ENCODE measurements around a stretch of chr2.

DNA sequence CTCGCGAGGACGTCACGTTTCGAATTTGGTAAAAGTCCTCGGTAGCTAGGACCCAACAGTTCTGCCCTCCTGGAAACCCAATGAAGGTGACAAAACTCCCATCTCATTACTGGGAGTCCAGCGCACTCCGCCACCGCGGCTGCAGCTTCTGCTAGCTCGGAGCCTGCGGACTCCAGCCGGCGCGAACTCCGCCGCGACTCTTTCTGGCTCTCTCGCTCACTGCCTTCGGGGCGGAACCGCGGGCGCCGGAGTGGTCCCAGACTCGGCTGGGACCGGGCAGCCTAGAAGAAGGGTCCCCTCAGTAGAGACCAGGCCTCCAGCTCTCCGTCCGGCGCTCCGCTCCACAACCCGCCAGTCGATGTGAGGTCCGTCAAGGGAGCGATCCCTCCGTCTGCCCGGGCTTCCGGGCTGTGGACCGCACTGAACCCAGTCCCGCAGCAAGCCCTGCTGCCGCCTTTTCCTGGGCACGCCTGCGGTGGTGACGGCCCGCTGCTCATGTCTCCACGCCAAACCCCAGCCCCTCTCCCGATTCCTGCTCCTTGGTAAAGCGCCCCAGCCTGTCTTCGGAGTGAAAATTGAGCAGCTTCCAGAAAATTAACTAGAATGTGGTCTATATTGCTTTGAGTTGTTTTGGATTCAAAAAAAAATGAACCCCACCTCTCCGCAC lies 3.1 kb upstream of the OSR1 start:
- RRBS, 2 experiments, result 46 to 52% methylated on average over 24 of the region's 50 CpGs
CAGE:
- cytosol, long polyA minus RNA, result no peak
- cytosol, long polyA plus RNA, result no peak
- long polyA plus RNA, result no peak
- nucleus, long polyA minus RNA, result no peak
- nucleus, long polyA plus RNA, result no peak

GRCh38 chr2:19504425-19504882 lies 146.0 kb upstream of the OSR1 start:
- RRBS, 2 experiments, result no CpG with 5 or more reads among the region's 3 CpGs
CAGE:
- cytosol, long polyA minus RNA, result no peak
- cytosol, long polyA plus RNA, result no peak
- long polyA plus RNA, result no peak
- nucleus, long polyA minus RNA, result no peak
- nucleus, long polyA plus RNA, result no peak

DNA sequence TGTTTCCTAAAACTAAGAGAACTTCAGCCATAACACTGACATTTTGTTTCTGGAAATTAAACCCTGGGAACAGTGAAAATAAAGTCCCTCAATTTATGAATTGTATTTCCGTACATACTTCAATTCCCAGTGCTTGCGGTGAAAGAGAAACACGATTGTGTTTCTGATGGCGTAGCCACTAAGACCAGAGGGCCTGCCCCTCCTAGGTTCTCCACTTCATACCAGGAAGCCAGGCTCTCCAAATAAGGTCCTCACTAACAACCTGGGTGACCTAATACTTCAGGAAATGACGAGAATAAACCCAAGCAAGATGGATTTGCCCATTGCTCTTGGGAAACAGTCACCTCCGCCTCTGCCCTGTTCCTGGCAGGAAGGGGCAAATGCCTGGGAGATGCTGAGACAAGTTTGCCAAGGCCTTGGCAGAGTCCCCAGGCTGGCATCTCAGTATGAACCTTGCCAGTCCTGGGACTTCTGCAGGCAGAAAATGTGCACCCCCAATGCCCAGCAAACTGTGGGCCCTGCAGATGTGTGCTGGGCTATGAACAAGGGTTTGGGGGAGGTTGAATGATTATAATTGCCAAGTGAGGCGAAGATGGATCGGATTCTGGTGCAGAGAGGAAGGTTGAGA lies 41.7 kb downstream of the TTC32 start:
- RRBS, 2 experiments, result no CpG with 5 or more reads among the region's 8 CpGs
CAGE:
- cytosol, long polyA minus RNA, result no peak
- cytosol, long polyA plus RNA, result no peak
- long polyA plus RNA, result no peak
- nucleus, long polyA minus RNA, result no peak
- nucleus, long polyA plus RNA, result no peak

- RRBS, 2 experiments, result no CpG with 5 or more reads among the region's 6 CpGs
CAGE:
- cytosol, long polyA minus RNA, result no peak
- cytosol, long polyA plus RNA, result no peak
- long polyA plus RNA, result no peak
- nucleus, long polyA minus RNA, result no peak
- nucleus, long polyA plus RNA, result no peak
These were observed 1.4 kb downstream of the TTC32 start for GRCh38 chr2:19900406-19900791.

DNA sequence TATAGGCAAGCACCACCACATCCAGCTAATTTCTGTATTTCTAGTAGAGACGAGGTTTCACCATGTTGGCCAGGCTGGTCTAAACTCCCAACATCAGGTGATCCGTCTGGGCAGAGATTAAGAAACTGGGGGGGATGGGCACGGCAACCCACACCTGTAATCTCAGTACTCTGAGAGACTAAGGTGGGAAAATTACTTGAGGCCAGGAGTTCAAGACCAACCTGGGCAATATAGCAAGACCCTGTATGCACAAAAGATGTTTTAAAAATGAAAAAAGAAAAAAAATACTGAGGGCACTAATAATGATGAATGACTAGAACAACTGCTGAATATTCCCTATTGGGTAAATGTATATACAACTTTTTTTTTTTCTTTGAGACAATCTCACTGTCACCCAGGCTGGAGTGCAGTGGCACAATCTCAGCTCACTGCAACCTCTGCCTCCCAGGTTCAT lies 12.8 kb downstream of the LAPTM4A start:
- RRBS, 2 experiments, result no CpG with 5 or more reads among the region's 3 CpGs
CAGE:
- cytosol, long polyA minus RNA, result no peak
- cytosol, long polyA plus RNA, result no peak
- long polyA plus RNA, result no peak
- nucleus, long polyA minus RNA, result no peak
- nucleus, long polyA plus RNA, result no peak

GRCh38 chr2:20052446-20053313 lies 1.3 kb upstream of the LAPTM4A start:
- RRBS, 2 experiments, result no CpG with 5 or more reads among the region's 12 CpGs
CAGE:
- cytosol, long polyA minus RNA, result no peak
- cytosol, long polyA plus RNA, result no peak
- long polyA plus RNA, result no peak
- nucleus, long polyA minus RNA, result no peak
- nucleus, long polyA plus RNA, result no peak

DNA sequence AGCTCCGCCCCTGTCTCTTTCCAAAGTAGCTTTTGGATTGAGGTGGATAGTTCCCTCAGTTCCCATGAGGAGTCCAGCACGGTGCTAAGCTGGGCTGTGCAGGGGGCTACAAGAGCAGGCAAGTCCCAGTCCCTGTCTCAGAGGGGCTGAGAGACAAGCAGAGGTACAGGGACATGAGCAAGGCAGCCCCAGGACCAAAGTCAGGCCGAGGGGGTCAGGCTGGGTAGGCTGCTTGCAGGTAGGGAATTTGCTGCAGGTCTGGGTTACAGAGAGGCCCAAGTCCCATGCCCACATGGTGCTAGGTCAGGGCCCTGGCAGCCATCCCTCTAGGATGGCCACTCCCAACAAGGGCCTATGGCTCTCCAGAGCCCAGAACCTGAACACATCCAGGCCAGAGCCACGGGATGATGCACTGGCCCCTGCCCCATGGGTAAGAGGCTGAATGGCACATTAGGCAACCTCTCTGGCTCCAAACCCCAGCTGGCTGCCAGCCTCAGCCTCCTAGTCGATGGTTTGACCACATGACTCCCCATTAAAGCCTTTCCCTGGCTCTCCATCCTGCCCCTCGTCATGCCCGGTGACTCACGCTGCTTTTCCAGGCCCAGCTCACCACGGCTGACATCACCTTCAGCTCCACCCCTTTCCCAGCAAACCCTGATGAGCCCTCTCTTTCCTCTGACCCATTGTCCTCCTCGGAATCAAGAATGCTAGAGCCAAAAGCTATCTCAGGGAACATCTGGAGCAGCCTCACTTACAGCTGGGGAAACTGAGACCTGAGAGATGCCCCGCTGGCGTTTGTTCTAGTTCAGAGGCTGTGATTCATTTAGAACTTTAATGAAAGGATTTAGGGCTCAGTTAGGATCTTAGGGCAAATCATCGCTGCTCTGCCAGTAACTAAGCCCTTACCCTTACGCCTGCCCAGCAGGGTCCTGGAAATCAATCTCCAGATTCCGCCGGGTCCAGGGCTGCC lies 83.6 kb downstream of the SDC1 start:
- RRBS, 2 experiments, result no CpG with 5 or more reads among the region's 16 CpGs
CAGE:
- cytosol, long polyA minus RNA, result no peak
- cytosol, long polyA plus RNA, result no peak
- long polyA plus RNA, result no peak
- nucleus, long polyA minus RNA, result no peak
- nucleus, long polyA plus RNA, result no peak

DNA sequence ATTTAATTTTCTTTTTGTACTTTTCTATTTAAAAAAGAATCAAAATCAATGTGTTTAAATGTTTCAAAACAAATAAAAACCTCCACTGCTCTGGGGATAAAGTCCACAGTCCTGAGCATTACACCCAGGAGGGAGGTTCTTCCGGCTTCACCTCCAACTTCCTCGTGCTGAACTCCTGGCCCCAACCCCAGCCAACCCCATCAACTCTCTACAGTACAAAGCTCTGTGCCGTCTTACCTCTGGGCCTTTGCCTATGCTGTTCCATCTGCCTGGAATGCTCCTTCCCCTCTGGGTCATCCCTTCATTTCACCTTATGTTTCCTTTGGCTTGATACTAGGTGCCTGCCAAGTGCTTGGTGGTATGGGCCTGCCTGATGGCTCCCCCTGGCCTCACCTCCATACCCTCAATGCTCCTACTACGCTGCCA lies 28.9 kb downstream of the SDC1 start:
- RRBS, 2 experiments, result no CpG with 5 or more reads among the region's 4 CpGs
CAGE:
- cytosol, long polyA minus RNA, result no peak
- cytosol, long polyA plus RNA, result no peak
- long polyA plus RNA, result no peak
- nucleus, long polyA minus RNA, result no peak
- nucleus, long polyA plus RNA, result no peak

GRCh38 chr2:20197893-20198489 lies 26.9 kb downstream of the SDC1 start:
- RRBS, 2 experiments, result no CpG with 5 or more reads among the region's 9 CpGs
CAGE:
- cytosol, long polyA minus RNA, result no peak
- cytosol, long polyA plus RNA, result no peak
- long polyA plus RNA, result no peak
- nucleus, long polyA minus RNA, result no peak
- nucleus, long polyA plus RNA, result no peak

DNA sequence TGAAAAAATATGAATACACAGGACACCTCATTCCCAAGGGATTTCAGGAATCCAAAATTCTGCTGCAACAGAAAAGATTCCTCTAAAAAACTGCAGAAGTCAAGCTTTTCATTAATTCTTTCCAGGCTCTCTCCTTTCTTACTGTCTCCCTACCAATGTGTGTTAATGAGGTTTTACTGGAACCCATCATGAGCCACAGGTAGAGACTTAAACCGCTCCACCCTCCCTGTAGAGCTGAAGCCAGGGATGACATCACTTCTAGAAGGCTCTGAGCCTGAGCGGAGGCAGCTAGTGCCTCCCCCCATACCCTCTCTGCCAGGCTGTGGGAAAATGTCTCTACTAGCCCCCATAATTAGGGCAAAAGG lies 3.3 kb downstream of the SDC1 start:
- RRBS, 2 experiments, result no CpG with 5 or more reads among the region's 2 CpGs
CAGE:
- cytosol, long polyA minus RNA, result no peak
- cytosol, long polyA plus RNA, result no peak
- long polyA plus RNA, result no peak
- nucleus, long polyA minus RNA, result no peak
- nucleus, long polyA plus RNA, result no peak

GRCh38 chr2:20348136-20349084 lies 2.2 kb downstream of the PUM2 start:
- RRBS, 2 experiments, result 2 to 33% methylated on average over 2 to 4 of the region's 19 CpGs
CAGE:
- cytosol, long polyA minus RNA, result no peak
- cytosol, long polyA plus RNA, result no peak
- long polyA plus RNA, result no peak
- nucleus, long polyA minus RNA, result no peak
- nucleus, long polyA plus RNA, result no peak

DNA sequence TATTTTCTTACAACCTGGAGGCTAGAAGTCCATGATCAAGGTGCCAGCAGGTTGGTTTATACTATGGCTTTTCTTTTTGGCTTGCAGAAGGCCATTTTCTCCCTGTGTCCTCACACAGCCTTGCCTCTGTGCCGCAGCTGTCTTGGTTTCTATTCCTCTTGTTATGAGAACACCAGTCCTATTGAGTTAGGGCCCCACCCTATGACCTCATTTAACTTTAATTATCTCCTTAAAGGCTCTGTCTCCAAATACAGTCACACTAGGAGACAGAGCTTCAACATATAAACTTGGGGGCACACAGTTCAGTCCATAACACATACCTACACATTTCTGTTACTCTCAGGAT lies 17.4 kb upstream of the RHOB start:
- RRBS, 2 experiments, result no CpG with 5 or more reads among the region's 1 CpG
CAGE:
- cytosol, long polyA minus RNA, result no peak
- cytosol, long polyA plus RNA, result no peak
- long polyA plus RNA, result no peak
- nucleus, long polyA minus RNA, result no peak
- nucleus, long polyA plus RNA, result no peak

- RRBS, 2 experiments, result no CpG with 5 or more reads among the region's 5 CpGs
CAGE:
- cytosol, long polyA minus RNA, result no peak
- cytosol, long polyA plus RNA, result no peak
- long polyA plus RNA, result no peak
- nucleus, long polyA minus RNA, result no peak
- nucleus, long polyA plus RNA, result no peak
These were observed 15.1 kb upstream of the RHOB start for GRCh38 chr2:20431856-20432139.

DNA sequence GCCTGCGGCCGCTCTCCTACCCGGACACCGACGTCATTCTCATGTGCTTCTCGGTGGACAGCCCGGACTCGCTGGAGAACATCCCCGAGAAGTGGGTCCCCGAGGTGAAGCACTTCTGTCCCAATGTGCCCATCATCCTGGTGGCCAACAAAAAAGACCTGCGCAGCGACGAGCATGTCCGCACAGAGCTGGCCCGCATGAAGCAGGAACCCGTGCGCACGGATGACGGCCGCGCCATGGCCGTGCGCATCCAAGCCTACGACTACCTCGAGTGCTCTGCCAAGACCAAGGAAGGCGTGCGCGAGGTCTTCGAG lies 751 bp downstream of the RHOB start:
- RRBS, 2 experiments, result 0% methylated on average over 2 of the region's 29 CpGs; no CpG with 5 or more reads in 1 of the 2 experiments
CAGE:
- cytosol, long polyA minus RNA, result no peak
- cytosol, long polyA plus RNA, result no peak
- long polyA plus RNA, result no peak
- nucleus, long polyA minus RNA, result no peak
- nucleus, long polyA plus RNA, result no peak

DNA sequence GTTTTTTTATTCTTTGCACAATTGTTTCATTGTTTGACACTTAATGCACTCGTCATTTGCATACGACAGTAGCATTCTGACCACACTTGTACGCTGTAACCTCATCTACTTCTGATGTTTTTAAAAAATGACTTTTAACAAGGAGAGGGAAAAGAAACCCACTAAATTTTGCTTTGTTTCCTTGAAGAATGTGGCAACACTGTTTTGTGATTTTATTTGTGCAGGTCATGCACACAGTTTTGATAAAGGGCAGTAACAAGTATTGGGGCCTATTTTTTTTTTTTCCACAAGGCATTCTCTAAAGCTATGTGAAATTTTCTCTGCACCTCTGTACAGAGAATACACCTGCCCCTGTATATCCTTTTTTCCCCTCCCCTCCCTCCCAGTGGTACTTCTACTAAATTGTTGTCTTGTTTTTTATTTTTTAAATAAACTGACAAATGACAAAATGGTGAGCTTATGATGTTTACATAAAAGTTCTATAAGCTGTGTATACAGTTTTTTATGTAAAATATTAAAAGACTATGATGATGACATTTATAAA lies 2.1 kb downstream of the RHOB start:
- RRBS, 2 experiments, result no CpG with 5 or more reads among the region's 3 CpGs
CAGE:
- cytosol, long polyA minus RNA, result no peak
- cytosol, long polyA plus RNA, result start-site peak on the plus strand centred at position 400 of the sequence, 114 bp wide, 34 and 103 reads in 2 replicates
- long polyA plus RNA, result start-site peak on the plus strand centred at position 318 of the sequence, 344 bp wide, 606 and 760 reads in 2 replicates
- nucleus, long polyA minus RNA, result no peak
- nucleus, long polyA plus RNA, result no peak

GRCh38 chr2:20451143-20451343 lies 4.2 kb downstream of the RHOB start:
- RRBS, 2 experiments, result no CpG with 5 or more reads among the region's 1 CpG
CAGE:
- cytosol, long polyA minus RNA, result no peak
- cytosol, long polyA plus RNA, result no peak
- long polyA plus RNA, result no peak
- nucleus, long polyA minus RNA, result no peak
- nucleus, long polyA plus RNA, result no peak

GRCh38 chr2:20451344-20451797 lies 4.5 kb downstream of the RHOB start:
- RRBS, 2 experiments, result no CpG with 5 or more reads among the region's 4 CpGs
CAGE:
- cytosol, long polyA minus RNA, result no peak
- cytosol, long polyA plus RNA, result no peak
- long polyA plus RNA, result no peak
- nucleus, long polyA minus RNA, result no peak
- nucleus, long polyA plus RNA, result no peak

DNA sequence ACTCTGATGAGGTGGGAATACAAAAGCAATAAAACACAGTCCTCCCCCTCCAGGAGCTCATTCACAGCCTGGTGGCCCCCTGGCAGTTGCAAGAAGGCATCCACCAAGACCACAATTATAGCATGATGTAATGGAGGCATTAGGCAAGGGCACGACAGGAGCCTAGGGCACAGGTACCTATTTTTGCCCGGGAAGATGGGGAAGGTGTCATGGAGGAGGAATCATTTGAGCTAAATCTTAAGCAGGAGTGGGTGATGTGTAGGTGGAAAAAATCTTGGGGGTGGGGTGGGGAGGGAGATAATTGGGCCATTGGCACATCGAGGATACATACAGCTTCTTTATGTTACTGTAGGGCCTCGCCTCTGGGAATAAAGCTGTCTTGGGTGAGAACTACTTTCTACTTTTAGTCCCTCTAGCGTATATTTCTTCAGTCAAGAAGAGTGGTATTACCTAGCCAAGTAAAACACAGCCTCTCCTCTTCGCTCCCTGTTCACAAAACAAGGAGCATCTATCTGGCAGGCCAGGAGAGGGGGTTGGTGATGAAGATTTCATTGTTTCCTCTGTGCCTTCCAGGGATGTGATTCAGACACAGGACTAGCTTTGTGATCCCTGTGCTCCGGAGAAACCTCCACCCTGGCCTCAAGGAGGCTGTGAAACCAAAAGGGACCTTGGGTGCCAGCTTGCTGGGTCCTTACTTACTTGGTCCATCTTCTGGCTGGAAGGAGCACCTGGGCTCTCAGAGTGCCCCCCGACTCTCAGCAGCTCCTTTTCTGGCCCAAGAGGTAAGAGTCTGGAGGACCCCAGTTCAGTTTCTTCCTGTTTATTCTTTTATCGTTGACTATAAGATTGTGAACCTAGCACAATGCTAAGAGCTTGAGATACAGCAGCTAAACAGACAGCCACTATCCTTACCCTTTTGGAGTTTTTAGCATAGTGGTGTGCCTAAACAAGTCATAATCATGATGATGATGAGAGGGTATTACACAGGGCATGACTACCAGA lies 5.6 kb downstream of the RHOB start:
- RRBS, 2 experiments, result no CpG with 5 or more reads among the region's 9 CpGs
CAGE:
- cytosol, long polyA minus RNA, result no peak
- cytosol, long polyA plus RNA, result no peak
- long polyA plus RNA, result no peak
- nucleus, long polyA minus RNA, result no peak
- nucleus, long polyA plus RNA, result no peak

GRCh38 chr2:20501433-20501710 lies 54.5 kb downstream of the RHOB start:
- RRBS, 2 experiments, result no CpG with 5 or more reads among the region's 5 CpGs
CAGE:
- cytosol, long polyA minus RNA, result no peak
- cytosol, long polyA plus RNA, result no peak
- long polyA plus RNA, result no peak
- nucleus, long polyA minus RNA, result no peak
- nucleus, long polyA plus RNA, result no peak

DNA sequence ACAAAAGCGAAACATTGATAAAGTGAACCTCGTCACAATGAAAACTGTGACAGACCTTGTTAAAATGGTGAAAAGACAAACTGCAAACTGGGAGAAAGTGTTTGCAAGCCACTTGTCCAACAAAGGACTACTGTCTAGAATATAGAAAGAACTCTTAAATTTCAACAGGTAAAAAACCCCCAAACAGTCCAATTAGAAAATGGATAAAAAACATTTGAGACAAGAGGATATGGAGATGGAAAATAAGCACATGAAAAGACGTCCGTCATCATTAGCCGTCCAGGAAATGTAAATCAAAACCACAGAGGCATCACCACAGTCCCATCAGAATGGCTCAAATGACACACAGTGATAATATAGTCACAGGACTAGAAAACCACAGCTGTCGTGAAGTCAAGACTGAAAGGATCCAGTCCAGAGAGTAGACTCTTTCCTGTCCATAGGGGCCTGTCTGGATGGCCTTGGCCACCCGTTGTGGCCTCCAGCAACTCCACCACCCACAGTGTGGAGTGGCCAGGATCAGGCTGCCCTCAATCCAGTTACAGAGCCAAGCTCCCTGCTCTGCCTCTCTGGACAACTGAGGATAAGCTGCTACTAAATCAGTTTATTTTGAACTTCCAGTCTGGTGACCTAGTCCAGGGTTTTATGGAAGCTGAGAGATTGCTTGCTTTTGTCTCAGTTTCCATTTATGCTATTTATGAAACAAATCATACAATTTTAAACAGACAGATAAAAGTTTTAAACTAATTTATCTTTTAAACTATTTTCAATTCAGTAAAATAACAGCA lies 60.3 kb downstream of the RHOB start:
- RRBS, 2 experiments, result no CpG with 5 or more reads among the region's 7 CpGs
CAGE:
- cytosol, long polyA minus RNA, result no peak
- cytosol, long polyA plus RNA, result no peak
- long polyA plus RNA, result no peak
- nucleus, long polyA minus RNA, result no peak
- nucleus, long polyA plus RNA, result no peak